Parotid gland (tissue), 1 donor: ENCODE data around the genes IGFBP7, OPRPN and MUC7.

GRCh38 chr4:57037317-57037809 lies 58.7 kb downstream of the POLR2B start:
- PRO-cap = no peak

- PRO-cap = bidirectional peak, plus-strand start at chr4:57090364, minus-strand start at chr4:57090262
Measured at GRCh38 chr4:57090027-57090565, 20.1 kb downstream of the IGFBP7 start.

DNA sequence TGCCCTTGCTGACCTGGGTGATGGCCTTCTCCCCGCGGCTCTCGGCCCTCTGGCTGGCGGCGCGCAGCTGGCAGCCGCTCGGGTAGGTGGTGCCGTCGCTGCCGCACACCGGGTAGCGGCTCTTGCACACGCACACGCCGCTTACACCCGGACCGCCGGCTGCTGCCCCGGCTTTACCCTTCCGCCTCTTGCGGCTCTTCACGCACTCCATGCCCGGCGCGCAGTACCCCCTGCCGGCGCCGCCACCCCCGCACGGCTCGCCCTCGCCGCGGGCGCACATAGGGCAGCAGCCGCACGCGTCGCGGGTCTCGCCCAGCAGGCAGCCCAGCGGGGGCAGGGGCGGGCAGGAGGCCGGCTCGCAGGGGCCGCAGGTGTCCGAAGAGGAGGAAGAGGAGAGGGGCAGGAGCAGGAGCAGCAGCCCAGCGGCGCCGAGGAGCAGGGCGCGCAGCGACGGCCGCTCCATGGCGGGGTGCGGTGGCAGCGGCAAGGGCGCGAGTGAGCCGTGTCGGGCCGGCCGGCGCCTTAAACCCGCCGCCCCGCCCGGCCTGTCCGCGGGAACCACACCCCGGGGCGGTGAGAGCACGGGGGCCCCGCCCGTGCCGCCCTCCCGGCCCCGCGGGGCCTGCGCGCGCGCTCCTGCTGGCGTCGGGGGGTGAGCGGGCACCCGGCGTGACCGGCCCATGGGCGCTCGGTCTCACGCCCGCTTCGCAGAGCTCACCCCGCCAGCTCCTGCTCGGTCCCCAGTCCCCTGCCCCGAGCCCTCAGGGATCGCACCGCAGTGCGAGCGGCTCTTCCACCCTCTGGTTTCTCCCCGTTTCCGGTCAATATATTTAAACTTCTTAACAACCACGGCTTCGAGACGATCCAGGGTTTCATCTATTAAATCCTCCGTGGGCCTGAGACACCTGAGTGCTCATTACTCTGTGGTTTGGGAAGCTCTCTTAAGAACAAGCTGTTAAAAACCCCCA lies at the start of gene IGFBP7:
Gene IGFBP7, minus strand, starts transcription at position 497 of the 968 bp plus-strand sequence.
- PRO-cap = bidirectional peak, plus-strand start at position 642 of the sequence, minus-strand start at position 497 of the sequence

DNA sequence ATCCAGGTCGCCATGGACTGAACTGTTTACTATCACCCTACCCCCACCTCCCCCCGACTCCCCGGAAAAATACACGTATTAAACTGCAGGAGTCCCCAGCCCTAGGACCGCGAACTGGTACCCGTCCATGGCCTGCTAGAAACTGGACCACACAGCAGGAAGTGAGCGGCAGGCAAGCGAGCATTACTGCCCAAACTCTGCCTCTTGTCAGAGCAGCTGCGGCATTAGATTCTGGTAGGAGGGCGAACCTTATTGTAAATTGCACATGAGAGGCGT lies 405.8 kb upstream of the ADGRL3 start:
- PRO-cap = no peak

- PRO-cap = no peak
Measured at GRCh38 chr4:61767224-61767882, 567.2 kb downstream of the ADGRL3 start.

GRCh38 chr4:62295352-62295640 lies 1095.2 kb downstream of the ADGRL3 start:
- PRO-cap = no peak

DNA sequence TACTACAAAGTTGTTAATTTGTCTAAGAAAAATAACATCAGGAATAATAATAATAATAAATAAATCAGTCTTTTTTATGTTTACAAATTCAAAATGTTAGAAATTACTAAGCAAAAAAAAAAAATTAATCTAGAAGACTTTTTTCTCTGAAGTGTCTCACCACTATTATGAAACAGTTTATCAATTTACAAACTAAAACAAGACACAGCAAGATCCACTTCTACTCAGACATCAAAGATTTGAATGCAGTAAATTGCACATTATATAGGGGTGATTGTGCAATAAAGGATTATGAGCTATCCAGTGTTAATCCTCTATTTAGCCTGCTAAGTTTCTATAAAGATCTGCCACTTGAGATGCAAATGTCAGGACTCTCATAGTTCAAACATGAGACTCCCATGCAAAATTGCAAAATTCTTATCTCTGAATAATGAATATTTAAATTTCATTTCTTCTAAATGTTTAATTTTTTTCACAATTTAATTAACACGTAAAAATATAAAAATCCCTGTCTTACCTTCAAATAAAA lies 2.3 kb downstream of the TECRL start:
- PRO-cap = no peak

DNA sequence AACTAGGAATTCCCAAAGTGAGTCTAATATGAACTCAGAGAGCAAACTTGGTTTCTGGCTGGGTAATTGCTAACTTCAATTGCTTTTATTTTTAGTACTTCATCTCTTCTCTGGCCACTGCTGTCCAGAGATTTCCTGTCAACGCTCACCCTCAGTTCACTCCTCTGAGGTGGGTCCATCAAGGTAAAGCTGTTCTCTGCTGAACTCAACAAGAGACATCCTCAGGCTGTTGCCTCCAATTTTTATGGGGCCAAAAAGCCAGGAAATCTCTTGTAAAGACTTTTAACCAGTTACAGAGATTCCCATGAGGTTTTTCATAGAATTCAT lies 75.3 kb upstream of the TECRL start:
- PRO-cap = no peak

DNA sequence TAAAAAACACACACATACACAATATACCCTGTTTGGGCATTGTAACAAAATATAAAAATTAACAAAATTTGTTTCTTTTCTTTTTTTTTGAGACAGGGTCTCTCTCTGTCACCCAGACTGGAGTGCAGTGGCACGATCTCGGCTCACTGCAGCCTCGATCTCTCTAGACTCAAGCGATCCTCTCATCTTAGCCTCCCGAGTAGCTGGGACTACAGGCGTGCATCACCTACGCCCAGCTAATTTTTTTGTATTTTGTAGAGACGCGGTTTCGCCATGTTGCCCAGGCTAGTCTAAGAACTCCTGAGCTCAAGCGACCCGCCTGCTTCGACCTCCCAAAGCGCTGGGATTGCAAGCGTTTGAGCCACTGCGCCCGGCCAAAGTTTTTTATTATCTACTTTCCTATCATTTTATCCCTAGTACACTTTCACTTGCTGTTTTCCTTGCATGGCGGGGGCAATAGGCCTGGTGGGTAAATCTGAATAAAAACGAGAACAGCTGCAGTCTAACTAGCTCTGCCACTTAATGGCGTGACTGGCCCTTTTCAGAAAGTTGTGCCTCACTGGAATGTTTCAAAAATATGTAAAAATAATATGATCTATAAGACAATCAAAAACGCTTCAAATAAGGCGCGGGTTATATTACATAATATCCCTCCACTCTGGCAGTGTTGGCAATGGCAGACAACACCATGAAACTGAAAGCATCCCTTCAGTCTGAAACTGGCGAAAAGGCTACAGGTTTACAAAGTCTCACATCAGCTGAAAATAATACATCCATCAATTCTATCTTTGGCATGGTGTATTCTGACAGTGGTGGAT lies 1.2 kb downstream of the UBA6 start:
- PRO-cap = no peak

DNA sequence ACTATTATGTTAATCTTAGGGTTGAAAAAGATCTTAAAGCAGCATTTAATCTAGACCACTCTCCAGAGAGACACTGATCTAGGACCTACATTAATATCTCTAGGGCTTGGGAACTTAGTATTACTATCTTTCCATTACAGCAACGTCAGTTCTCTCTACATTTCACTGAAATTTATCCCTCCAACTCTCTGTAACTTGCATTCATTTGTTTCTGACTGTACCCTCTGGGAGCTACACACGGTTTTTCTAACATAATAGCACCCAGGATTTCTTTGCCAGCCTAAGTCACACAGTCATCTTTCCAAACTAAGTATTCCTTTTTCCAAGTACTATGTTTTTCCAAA lies 1.1 kb downstream of the YTHDC1 start:
- PRO-cap = no peak

DNA sequence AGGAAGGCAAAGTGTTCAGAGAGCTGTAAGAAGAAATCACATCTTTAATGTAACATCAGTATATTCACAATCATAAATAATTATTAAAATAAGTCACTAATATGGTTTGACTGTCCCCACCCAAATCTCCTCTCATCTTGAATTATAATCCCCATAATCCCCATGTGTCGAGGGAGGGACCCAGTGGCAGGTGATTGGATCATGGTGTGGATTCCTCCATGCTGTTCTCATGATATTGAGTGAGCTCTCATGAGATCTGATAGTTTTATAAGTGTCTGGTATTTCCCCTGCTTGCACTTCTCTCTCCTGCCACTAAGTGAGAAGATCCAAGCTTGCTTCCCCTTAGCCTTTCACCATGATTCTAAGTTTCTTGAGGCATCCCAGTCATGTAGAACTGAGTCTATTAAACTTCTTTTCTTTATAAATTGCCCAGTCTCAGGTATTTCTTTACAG lies 9.8 kb downstream of the UGT2B17 start:
- PRO-cap = no peak

GRCh38 chr4:68575883-68576265 lies 248 bp downstream of the UGT2B17 start:
- PRO-cap = no peak

- PRO-cap = no peak
Measured at GRCh38 chr4:68818021-68818540, 2.3 kb downstream of the UGT2B10 start.

GRCh38 chr4:69020180-69020596 lies 68.6 kb upstream of the UGT2A3 start:
- PRO-cap = no peak

GRCh38 chr4:69743060-69743879 lies 17.1 kb downstream of the SULT1B1 start:
- PRO-cap = no peak

DNA sequence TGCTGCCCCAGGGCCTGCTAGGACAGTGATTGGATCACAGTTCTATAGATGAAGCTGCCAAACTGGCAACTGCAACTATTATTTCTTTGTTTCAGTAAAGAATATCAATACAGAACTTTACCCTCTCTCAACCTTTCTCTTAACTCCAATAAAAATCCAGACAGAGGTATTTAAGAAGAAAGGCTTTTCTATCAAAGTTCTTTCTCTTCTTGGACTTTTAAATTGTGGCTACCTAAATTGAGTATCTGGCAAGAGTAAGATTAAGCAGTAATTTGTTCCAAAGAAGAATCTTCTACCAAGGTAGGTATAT lies at the start of gene OPRPN:
Gene OPRPN, plus strand, starts transcription at position 200 of the 310 bp plus-strand sequence.
- PRO-cap = no peak

DNA sequence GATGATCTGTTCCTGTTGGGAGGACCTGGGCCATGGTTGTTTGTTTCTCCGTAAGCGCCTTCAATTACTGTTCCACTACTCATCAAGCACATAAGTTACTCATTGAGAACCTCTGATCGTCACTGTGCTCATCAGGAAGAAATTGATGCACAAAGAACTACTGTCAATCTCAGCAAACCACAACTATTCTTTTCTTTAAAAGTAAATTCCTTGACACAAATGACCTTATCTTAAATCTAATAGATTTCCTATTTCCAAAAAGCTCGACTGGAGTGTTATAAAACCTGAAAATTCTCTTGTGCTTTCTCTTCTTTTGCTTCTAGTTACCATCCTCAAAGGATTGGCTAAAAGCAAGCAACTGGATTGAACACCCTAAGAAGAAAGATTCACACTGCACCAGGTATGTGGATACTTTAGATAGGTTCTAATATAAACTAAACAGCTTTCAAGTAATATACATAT lies at the start of gene MUC7:
Gene MUC7, plus strand, starts transcription at position 306 of the 462 bp plus-strand sequence.
- PRO-cap = no peak

DNA sequence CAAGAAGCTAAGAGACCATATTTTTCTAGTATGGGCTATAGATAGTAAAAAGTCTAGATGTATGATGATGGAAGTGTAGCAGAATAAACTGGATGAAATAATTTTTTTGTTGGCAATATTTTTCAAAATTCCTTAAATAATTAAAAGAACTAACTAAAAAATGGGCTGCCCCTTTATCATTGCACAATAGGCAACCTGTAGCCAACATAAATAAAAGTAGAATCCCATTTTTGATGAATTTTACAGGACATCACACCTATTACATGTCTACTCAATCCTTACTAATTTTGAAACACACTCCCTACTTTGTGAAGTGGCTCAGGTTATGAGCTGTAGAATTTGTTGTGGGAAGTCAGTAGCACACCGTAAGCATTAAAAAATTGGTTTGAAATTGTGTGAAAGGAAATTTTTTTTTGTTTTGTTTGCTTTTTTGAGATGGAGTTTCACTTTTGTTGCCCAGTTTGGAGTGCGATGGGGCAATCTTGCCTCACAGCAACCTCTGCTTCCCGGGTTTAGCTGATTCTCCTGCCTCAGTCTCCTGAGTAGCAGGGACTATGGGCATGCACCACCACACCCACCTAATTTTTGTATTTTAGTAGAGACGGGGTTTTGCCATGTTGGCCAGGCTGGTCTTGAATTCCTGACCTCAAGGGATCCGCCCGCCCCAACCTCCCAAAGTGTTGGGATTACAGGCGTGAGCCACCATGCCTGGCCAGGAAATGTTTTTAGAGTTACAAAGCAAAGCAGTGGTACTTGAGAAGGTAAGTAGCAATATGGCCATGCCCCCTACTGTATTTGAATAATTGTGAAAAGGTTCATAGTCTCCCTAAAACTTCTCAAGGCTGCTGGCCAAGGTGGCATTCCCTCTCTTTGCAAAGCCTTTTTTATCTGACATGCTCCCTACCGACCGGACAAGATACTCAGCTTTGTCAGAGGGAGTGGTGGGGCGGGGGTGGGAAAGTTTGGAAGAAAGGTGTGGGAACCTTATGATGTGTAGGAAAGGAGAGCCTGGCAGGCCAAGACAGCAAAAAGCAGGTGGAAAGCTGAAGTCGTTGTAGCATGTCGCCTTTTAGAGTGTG lies 8.8 kb upstream of the RUFY3 start:
- PRO-cap = no peak

GRCh38 chr4:71230751-71232147 lies 44.2 kb downstream of the SLC4A4 start:
- PRO-cap = no peak

GRCh38 chr4:71236267-71236712 lies 49.2 kb downstream of the SLC4A4 start:
- PRO-cap = no peak